GM19240 (cell line): ENCODE measurements around a stretch of chr3.

- RRBS = 52% methylated on average over 6 of the region's 20 CpGs
These were observed 10.4 kb upstream of the CAMK1 start for GRCh38 chr3:9779699-9780959.

- RRBS = no CpG with 5 or more reads among the region's 21 CpGs
These were observed 3.5 kb upstream of the TTLL3 start for GRCh38 chr3:9806235-9807198.

GRCh38 chr3:10015319-10015984 is 10.8 kb upstream of the FANCD2 start:
- RRBS = no CpG with 5 or more reads among the region's 14 CpGs

GRCh38 chr3:10022482-10023096 is 3.6 kb upstream of the FANCD2 start:
- RRBS = no CpG with 5 or more reads among the region's 5 CpGs

GRCh38 chr3:10085761-10085984 is 22.4 kb downstream of the FANCD2OS start:
- RRBS = no CpG with 5 or more reads among the region's 1 CpG

DNA sequence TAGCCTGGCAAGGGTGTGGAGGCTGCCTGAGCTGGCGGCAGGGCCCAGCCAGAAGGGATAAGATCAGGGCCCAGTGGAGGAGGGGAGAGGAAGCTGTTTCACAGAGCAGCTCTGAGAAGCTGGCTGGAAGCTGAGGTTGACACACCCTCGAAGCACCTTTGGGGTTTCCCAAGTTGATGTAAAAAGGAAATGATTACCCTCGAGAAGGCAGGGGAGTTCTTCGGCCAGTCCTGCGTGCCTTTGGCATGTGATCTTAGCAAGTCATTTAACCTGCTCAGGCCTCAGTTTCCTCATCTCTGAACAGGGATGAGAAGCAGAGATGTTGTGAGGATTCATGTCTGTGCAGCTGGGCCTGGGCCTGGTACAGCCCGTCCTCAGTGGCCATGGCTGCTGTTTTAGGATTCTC is 34.4 kb downstream of the IRAK2 start:
- RRBS = no CpG with 5 or more reads among the region's 6 CpGs

GRCh38 chr3:10248306-10248414 is 99 bp upstream of the TATDN2 start:
- RRBS = 5% methylated on average over 1 of the region's 10 CpGs

DNA sequence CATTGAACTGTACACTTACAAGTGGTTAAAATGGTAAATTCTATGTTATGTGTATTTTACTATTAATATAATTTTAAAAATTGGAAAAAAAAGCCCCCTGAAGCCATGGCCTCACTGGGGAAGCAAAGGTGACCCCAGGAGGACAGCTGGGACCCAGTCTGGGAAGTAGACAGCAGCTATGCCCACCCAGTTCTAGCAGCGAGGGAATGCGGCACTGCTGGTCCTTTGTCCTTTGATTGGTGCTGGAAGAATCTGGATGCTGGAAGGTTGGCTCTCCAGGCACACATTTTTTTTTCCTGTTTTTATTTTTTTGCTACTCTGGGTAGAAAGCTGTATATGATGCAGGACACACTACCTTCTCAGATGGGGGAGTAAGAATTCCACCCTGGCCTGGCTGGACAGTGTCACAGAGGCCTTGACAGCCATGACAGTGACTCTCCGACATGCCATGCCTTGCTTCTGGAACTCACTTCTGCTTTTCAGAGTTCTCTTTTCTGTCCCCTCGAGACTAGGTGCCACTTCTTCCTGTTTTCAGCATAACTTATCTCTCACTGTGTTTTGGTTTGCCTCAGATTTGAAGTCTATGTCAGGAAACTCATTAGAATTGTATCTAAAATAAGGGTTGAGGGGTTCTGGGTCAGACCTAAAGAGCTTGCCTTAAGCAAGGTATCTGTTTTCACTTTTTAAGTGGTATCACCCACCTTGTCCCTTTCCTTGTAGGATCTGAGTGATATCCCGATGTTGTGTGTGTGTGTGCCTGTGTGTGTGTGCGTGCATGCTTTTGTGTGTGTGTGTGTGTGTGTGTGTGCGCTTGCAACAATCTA is 69.0 kb upstream of the SEC13 start:
- RRBS = no CpG with 5 or more reads among the region's 7 CpGs

DNA sequence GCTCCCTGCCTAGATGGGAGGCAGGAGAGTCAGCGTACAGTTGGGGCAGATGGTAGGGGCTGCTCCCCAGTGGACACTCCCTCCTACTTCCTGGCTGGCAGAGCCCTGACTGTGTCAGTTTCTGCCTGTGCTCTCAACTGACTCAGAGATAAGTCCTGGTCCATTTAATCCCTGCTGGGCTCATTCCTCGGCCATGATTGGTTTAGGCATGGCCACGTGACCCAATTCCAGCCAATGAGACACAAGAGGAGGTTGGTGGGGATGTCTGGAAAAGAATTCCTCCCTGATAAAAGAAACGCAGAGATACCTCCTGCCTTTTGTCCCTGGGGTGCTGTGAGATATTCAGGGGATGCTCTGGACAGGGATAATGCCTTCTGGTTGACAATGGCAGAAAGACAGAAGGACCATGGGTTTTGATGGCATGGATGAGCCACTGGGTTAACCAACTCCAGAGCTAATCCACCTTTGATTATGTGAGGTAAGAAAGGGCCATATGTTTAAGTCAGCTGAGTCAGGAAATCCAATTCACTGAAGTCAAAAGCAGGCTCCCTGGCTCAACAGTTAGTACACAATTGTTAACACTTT is 118.0 kb upstream of the SLC6A11 start:
- RRBS = no CpG with 5 or more reads among the region's 4 CpGs

DNA sequence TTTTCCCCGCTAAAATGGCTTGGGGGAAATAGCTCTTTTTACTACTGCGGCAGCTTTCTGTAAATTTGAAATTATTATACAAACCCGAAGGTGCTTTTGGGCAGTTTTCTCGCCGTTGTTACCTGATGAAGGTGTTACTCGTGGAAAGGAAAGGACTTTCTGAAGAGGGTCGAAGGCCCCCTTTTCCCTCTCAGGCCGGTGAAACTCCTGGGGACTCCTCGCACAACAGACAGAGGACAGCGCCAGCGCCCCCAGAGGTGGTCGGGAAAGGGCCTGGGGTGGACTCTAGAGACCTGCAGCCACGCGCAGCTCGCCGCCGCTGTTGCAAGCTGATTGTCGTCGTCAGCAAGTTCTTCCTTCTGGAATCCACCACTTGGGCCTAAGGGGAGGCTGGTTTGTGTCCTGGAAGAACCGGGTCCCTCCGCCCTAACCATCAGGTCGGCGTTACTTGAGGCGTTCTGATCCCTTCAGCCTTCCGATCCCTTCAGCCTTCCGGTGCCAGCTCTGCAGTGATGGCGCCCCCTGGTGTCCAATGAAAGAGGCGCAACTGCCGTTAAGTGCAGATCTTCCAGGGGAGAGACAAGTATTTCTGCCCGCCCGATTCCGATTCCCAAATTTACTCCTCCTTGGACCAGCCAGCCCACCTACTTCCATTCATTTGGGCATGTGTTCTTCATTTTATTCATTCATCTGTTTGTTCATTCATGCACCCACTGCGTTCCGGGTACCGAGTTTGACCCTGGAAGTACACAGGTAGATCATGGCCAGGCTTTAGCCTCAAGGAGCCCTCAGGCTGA is 77.3 kb upstream of the SLC6A11 start:
- RRBS = 3% methylated on average over 6 of the region's 35 CpGs

DNA sequence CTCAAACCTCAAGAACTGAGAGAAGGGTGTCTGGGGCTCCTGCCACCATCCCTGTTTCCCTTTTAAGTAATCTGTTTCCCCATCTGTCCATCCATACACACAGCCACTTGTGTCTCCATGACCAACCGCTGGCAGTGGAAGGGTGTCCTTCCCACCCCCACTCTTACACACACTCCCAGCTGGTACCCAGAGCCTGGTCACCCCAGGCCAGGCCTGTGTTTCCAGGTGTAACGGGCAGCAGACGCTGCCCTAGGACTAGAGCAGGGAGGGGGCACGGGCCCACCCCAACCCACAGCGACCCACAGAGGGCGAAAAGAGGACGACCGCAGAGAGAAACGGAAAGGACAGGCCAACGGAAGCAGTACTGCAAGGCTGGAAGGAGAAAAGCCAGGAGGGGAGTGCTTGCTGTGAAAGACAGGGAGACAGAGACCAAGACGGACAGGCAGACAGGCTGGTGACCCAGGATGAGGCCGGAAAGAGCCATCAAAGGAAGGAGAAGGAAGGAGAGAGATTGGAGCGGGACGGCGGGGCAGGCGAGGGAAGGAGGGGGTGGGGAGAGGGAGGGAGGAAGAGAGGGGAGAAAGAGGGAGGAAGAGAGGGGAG is 591 bp upstream of the SLC6A1 start:
- RRBS = no CpG with 5 or more reads among the region's 16 CpGs

- RRBS = no CpG with 5 or more reads among the region's 4 CpGs
These were observed 1.8 kb downstream of the SLC6A1 start for GRCh38 chr3:10994362-10994808.

DNA sequence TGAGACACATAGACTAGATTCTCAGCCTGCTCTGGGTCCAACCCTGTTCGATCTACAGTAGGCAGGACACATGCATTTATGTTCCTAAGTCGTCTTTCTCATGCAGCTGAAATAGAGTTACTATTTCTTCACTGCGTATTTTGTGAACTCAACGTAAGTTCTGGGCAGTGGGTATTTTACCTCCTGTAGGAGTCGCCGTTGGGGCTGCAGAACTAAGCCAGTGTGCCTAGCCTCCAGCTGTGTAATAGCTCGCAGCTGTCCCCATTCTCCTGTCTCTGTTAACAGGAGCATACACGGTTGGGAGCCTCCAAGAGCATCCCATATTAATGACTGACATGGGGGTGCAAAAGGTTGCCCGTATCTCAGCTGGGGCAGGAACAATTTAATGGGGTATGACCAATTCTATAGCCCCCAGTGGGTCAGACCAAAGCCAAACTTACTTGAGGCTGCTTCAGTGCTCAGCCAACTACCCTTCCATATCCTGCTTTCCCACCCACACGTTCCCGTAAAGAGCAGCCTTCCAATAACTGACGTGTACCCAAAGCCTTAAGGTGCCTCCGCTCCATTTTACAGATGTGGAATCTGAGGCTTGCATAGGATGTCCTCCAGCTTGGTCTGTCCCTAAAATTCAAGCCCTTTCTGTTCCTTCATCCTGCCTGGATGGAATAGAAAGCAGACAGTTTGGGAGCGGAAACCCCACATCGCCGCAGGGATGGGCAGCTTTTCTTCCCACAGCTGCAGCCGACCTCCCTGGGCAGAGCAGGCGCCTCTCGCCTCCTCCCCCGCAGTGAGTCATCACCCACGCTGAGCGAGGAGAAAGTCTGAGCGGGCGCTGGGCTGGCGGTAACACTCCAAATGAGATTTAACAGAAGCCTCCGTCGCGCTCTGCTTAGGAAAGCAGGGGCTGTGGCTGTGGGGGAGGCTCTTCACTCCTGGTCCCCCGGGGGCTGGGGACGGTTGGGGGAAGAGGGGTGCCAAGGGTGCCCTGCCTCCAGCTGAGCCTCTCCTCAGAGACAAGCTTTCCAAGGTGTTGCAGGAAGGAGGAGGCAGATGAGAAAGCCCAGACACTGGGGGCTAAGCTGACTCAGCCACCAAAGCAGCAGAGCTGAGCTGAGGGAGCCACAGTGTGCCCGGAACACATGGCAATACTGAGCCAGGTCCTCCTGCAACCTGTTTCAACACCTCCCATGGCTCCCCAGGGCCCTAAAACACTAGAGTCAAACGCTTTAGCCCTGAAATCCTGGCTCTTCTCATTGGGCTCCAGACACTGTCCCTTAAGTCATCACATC is 57.9 kb upstream of the HRH1 start:
- RRBS = no CpG with 5 or more reads among the region's 32 CpGs

- RRBS = no CpG with 5 or more reads among the region's 11 CpGs
These were observed 31.3 kb downstream of the HRH1 start for GRCh38 chr3:11185523-11186156.

- RRBS = no CpG with 5 or more reads among the region's 5 CpGs
These were observed 181.9 kb downstream of the ATG7 start for GRCh38 chr3:11454006-11454688.

GRCh38 chr3:11495739-11496600 is 147.7 kb downstream of the VGLL4 start:
- RRBS = no CpG with 5 or more reads among the region's 14 CpGs

- RRBS = no CpG with 5 or more reads among the region's 12 CpGs
These were observed 126.5 kb downstream of the VGLL4 start for GRCh38 chr3:11517055-11517764.

DNA sequence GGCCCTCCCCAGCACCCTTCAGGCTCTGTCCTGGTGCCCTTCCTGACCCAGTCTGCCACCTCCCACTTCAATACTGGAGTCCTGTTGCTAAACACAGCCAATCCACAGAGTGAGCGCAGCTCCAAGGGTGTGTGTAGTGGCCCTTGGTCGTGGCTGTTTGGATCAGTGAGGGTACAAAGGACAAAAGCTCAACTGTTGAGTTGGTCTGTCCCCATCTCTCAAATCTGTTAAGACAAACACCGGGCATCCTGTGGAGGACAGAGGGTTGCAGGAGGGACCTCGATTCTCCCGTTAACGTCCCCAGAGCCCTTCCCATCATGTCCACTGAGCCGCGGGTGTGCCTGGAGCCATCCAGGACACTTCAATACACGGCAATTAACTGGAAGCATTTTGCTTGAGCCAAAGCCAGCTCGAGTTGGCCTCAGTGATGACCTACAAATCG is 84.2 kb downstream of the VGLL4 start:
- RRBS = no CpG with 5 or more reads among the region's 11 CpGs

DNA sequence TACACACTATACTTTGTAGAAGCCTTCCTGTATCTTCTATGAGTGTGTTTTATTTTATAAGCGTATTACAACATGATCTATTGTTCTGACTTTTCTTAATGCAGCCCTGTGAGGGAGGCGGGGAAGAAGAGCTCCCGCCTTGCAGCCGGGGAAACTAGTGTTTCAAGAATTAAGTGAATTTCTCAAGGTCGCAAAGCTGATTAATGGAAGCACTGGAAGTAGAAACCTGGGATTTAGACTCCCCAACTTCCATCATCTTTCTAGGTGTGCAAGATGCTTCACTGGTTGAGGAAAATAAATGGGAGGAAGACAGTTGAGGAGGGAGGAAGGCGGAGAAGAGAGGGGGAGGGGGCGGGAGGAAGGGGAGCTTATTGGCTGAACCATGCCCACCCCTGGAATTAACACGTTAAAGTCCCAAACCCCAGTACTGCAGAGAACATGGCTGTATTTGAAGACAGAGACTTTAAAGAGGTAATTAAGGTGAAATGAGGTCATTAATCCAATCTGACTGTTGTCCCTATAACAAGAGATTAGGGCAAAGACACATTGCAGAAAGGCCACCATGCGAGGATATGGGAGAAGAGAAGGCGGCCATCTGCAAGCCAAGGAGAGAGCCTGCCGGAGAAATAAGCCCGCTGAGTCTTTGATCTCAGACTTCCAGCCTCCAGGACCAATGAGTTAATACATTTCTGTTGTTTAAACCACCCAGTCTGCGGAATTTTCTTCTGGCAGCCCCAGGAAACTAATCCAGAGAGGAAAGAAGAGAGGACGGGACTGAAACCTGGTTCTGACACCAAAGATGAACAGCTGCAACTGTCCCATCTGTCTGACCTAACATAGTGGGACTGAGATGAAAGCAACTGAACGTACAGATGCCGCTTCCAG is 32.7 kb downstream of the VGLL4 start:
- RRBS = no CpG with 5 or more reads among the region's 16 CpGs

DNA sequence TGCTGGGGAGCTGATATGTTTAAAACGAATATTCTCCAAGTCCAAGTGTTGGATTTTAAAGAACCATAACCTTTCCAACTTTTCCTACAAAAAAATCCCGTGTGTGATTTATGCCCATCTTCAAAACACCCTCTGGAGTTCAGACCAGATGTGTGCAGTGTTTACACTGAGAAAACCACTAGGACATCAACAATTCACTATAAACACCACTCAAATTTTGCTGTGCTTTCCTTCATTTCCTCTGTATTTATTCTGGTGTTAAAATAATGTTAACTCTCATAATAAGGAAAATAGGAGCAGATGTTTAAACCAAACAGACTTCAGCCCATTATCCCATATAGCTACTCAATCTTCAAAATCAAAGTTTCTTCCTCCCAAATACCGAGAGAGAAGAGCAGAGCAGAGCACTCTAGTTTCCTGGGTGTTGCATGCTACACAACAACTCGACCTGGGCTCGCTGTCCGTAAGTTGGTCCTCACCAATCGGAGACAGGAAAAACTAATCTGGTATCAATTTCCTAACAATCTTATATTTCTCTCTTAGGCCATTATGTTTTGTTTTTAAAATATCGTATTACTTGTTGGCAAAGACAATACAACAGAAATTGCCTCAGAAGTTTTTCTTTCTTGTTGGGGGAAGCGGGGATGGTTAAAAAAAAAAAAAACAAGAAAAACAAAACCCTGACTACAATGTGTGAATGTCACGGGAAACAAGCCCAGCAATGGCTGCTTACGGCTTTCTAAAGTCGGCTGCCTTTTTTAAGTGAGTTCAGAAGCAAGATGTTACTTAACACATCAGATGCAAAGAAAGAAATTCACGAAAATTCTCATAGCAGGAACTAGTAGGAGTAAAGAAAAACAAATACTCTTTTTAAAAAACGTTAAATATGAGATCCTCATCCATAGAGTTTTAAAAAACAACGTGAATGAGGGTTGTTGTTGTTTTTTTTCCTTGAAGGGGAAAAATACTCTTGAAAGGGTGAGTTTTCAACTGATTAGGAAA is 2.0 kb downstream of the VGLL4 start:
- RRBS = no CpG with 5 or more reads among the region's 15 CpGs